WTC11 (cell line): ENCODE measurements around a stretch of chr7.

GRCh38 chr7:129779038-129779411 lies 167.5 kb downstream of the NRF1 start:
- PRO-cap: no peak

- PRO-cap: unidirectional peak, minus-strand start at chr7:129781682; bidirectional peak, plus-strand start at chr7:129782106, minus-strand start at chr7:129781906
These were observed 170.1 kb downstream of the NRF1 start for GRCh38 chr7:129781278-129782375.

DNA sequence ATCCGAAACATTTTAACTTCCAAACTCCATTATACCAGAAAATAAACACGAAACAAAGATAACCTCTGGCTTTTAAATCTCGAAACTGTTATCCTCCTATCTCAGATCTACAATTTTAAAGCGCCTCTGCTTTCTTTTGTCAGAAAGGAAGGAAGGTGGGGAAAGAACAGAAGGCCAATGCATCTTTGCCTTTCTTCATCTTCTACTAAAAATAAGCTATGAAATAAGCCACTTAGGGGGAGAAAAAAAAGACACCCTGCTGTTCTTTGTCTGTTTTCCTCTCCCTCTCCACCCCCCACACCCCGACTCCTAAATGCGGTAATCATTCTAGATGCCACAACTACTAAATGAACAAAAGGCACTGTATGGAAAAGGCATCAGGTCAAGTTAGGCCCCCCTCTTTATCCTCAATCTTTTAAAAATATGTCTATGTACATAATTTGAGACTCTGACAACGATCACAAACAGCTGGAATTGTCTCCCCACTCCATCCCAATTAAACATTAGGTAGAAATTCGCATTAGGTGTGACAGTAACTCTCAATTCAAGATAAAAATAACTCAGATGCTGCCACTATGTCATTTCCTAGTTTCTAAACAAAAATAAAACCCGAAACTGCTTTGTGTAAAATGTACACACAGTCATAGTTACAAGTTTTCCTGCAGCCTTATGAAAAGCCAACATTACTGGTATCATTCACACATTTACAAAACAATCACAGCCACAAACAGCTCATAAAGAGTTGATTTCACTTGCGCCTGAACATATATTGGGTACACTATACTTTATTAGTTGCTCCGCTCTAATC lies 2.4 kb downstream of the UBE2H start:
- PRO-cap: bidirectional peak, plus-strand start at position 346 of the sequence, minus-strand start at position 207 of the sequence

DNA sequence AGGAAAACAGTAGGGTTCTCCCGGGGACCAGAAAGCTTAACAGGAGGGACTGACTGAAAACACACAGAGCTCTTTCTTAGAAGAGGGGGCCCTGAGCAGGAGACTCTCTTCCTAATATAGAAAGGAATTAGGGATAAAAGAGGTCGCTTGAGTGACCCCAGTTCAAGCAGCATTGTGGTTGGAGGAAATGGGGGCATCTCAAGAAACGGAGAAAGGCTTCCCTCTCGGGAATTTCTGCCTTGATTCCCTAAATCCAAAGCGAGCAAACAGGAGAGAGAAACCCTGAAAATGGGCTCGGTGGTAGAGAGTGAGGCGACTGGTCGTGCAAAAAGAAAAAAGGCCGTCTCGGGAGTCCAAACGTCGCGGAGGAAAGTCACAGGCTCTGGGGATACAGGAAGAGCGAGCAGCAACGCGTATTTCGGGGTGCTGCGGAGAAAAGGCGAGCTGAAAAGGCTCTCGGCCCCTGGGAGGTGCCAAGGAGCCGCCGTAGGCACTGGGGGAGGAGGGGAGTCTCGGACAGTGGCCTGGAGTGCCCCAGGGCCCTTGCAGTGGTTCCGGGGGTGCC lies 798 bp downstream of the UBE2H start:
- PRO-cap: no peak

DNA sequence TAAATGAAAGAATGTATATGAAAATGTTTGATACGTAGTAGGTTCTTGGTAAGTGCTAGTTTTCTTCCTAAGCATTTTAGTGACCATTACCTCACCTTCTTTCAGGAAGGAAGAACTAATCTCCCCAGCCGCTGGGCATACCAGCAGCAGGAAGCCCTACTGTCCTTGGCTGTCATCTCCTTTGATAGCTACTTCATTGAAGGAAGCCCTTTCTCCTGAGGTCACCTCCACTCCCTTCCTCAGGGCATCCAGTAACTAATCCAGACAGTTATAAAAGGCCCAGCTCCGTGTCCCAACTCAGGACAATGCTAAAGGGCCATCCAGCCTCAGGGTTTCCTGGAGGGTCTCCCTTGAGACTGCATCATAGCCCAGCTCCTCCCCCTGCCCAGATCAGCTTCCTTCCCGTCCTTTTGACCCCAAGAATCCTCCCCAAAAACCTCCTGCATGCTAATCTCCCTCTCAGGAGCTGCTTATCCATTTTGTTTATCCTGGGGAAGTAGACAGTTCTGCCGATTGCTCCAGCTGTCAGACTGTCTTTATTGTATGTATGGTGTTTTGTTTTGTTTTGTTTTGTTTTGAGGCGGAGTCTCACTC lies 8.3 kb upstream of the ZC3HC1 start:
- PRO-cap: no peak

DNA sequence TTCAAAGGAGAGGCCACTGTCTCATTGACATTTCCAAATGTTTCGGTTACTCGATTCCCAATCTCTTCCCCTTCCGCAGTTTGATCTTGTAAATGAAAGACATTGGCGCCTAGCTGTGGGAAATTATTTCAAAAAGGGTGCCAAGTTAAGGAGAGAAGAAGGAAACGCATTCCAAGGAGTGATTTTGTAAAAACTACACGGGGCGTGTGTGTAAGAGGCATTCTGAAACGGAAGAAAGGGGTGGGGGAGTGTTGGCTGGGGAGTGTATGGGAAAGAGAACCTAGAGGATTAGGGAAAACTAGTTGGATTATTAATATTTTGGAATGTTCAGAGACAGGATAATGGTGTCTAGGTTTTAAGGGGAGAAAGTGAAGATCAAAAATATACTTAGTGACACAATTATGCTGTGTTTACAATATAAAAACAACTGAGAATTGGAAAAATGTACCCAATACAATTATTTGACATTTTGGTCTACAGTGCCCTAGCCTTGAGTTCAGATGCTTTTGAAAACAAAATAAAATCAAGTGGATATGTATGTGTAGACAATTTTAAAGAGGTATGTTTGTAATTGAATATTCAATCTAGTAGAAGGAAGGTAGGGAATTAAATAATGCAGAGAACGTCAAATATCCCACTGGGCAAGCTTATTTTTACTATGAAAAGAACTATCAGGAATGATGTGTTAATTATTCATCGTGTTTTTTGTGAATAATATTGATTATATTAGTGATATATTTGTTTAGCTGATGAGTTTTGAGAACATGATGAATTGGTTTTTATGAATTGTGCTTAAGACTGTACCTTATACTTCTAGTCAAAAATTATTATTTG lies 930 bp downstream of the KLHDC10 start:
- PRO-cap: no peak

GRCh38 chr7:130071881-130072722 lies 1.8 kb downstream of the KLHDC10 start:
- PRO-cap: no peak

- PRO-cap: no peak
These were observed 14.1 kb downstream of the KLHDC10 start for GRCh38 chr7:130084354-130084888.

GRCh38 chr7:130095624-130096092 lies 25.3 kb downstream of the KLHDC10 start:
- PRO-cap: no peak

DNA sequence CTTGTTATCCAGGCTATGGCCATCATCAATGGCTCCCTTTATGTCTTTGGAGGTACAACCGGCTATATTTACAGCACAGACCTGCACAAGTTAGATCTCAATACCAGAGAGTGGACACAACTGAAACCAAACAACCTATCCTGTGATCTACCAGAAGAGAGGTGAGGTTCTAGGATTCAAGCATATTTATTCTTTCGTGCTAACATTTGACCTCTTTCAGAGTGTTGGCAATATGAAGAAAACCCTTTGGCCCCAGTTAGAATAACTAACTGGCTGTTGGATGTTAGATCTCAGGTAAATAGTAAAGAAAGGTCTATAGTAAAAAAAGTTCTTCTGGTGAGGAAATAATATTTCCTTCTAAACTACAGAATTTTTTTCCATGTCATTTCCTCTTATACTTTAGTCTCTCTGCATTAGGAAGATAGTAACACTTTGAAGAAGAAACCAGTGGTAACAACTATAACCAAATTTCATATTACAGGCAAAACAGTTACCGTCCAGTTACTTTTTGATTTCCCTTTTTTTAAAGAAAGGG lies 51.8 kb downstream of the KLHDC10 start:
- PRO-cap: no peak

- PRO-cap: no peak
These were observed 47.4 kb downstream of the TMEM209 start for GRCh38 chr7:130157632-130158438.

DNA sequence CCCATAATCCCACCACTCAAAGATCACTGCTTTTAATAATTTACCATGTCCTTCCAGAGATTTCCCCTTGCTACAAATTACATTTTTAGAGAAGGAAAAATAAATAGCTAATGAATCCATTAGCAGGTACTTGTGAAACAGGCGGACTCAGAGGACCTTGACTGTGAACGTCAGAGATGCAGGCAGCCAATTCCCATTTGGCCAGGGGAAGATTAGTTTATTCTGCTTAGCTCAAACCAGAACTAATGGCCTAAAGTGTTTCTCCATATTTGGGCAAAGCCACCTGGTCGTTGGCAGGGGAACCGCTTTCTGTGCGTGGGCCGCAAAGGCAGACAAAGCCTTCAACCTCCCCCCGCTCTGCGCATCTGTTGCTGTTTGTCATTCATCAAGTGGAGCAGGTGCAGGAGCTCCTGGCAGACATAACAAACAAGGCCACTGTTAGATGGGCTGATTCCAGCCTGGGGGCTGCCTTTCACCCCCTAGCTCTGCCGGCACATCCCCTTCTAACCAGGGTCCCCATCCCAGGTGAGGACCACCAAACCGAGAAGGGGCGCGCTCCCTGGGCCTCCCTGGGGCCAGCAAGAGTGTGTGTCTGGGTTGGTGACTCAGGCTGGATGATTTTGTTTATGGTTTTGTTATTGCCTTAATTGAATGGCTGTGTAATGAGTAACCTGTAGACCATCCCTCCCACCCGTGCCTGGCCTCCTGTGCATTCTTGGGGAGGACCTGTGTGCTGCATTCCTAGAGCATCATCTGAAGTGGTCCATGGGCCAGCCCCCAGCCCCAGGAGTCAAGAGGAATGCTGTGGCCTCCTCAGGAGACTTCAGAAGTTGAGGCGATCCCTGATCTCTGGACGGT lies 14.6 kb upstream of the CPA1 start:
- PRO-cap: no peak

DNA sequence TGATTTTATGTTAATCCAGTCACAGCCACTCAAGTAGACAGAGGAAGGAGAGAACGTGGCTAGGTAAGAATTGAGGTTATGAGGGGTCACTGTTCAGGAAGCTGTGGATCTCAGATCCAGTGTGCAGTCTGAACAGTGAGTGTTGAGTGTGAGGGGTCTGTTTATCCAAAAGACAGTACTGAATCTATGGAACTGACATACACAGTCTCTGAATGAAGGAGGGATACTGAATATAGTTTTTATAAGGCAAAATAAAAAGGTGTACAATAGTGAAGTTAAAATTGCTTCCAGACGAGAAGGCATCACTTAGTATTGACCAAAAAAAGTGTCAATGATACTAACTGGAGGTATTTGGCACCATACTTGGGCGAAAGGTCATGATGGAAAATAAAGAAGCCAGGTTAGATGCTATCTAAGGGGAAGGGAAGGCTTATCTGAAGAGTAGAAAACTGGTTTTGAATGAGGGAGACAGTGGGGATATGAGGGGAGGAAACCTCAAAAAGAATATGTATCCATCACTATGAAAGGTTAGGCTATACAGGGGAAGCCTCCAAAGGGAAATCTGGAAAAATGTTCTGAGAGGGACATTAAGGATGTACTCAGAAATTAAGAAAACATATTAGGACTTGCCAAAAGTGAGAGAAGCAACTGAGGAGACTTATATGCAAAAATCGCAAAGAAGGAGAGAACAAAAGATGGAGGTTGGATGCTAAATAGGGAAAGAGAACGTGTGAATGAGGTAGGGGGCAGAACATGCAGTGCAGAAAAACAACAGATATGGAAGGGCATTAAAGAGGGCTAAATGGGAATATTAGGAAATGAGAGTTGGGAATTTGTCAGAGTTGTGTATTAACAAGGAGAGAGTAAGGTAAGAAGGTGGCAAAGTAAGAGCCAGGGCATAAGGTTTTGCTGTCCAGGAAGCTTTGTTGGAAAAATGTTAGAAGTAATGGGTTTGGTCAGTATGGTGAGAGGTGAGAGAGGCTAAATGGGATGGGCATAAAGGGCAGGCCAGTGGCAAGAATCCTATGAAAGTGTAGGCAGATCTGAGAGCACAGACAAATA lies 24.3 kb downstream of the MEST start:
- PRO-cap: no peak

DNA sequence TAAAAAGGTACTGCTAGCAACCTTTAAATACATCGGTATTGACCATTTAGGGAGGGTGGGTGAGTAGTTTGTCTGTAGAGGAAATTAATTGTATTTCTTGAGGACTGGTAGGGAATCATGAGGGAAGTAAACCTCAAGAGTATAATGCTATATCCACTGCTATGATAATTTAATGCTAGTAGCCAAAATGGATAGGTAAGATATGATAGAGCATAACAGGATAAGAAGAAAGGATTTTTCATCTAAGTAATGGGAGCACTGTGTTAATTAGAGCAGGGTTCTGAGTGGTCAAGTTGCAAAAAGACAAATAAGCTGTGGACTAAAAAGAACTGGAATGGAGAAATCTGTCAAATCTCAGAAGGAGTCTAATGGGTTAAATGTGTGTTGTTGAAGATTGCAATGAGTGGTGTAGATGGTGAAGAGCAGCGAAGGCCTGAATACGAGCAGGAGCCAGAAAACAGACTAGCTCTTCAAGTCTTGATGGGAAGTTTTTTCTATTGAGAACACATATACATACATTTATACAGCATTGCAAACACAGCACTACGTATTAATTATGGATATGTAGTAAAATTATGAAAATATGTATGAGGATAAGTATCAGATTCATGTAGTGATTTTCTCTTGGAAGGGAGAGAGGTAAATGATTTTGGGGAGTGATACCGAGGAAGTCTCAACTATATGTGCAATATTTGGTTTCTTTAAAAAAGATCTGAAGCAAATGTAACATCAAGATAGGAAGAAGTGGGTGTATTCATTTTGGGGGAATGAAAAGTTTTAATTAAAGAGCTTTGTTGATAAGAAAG lies 25.9 kb downstream of the MEST start:
- PRO-cap: no peak

- PRO-cap: no peak
These were observed 39.9 kb downstream of the MEST start for GRCh38 chr7:130531891-130532165.

GRCh38 chr7:130885034-130885537 lies 151.1 kb upstream of the KLF14 start:
- PRO-cap: no peak

GRCh38 chr7:130895027-130895502 lies 161.1 kb upstream of the KLF14 start:
- PRO-cap: no peak

- PRO-cap: no peak
These were observed 184.0 kb upstream of the KLF14 start for GRCh38 chr7:130917737-130918664.

DNA sequence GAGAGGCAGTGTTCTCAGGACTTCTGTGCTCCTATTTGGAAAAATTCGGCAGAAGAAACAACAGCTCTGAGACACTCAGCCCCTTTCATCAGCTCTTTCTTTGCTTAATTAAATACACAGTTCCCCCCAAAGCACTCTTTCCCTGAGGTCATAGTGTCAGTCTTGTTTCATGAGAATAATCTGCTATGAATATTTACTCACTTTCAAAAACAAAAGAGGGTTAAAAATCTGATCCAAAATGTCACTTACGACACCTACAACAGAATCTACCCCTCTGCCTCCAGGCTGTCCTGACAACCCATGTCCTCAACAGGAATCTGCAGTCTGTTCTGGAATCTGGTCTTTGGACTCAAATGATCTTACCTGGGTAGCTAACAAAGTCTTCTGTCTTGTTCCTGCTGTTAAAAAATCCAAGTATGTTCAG lies 188.7 kb upstream of the KLF14 start:
- PRO-cap: no peak

GRCh38 chr7:130940562-130941296 lies 206.7 kb upstream of the KLF14 start:
- PRO-cap: no peak